BE2C (cell line): ENCODE measurements around the genes PFN1, SPAG7 and NLRP1.

DNA sequence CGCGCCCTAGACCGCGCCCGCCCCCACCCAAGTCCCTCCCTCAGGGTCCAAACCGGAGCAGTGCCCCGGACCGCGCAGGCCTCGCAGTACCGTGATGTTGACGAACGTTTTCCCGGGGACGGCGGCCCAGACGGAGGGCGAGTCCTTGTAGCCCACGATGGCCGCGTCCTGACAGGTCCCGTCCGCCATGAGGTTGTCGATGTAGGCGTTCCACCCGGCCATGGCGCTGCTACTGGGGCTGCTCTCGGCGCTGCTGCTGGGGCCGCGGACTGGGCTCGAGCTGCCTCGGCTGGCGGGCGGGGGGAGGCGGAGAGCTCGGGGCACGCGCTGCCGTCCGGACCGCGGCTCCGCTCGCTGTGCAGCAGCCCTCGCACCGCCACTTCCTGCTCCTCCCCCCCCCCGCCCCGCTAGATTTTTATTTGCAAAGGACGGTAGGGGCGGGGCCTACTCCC lies at the start of gene PFN1:
TSS of gene PFN1 (minus strand) at position 358 of the 452 bp plus-strand sequence.
- RRBS, result under 1% methylated on average over 12 of the region's 51 CpGs

- RRBS, result no CpG with 5 or more reads among the region's 5 CpGs
Observed at GRCh38 chr17:4960548-4960947, 7.1 kb downstream of the SPAG7 start.

DNA sequence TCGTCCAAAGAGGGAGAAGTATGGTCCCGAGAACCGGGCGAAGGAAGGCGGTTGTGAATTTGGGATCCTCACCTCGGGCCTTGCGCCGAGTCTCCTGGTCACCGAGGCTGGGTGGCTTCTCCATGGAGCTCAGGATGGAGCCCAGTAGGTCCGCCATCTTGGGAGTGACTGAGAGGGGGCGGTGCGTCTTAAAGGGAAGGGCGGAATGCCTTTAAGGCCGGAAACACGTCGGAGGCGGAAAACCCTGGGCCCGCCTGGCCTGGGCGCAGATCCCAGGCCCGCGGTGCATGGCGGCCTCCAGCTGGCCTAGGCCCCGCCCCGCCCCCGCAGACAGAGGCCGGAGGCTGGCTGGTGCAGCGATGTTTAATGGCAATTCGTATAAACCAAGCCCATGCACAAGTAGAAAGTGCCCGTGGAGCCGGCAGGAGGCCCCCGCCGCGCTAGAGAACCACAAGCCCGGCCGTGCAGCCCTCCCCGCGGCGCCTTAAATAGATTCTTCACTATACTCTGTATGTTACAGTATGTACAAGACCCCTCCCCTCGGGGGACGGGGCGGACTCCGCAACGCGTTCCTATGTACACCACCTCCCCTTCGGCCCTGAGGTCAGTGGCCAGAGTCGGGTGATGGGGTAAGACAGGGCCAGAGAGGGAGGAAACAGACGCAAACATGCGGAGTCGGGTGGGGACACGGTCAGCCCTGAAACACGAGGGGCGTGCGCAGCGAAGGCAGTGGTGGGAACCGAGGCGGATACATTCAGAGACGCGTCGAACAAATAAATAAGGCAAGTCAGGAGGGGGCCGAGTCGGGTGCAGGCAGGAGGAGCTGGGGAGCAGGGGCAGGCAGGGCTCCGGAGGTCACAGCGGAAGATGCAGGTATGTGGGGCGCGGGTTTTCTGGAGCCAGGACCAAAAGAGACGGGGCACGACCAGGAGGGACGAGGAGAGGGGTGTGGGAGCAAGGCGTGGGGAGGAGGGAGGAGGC lies at the start of gene SPAG7:
TSS of gene SPAG7 (minus strand) at position 170 of the 981 bp plus-strand sequence.
- RRBS, result under 1% methylated on average over 4 of the region's 69 CpGs

DNA sequence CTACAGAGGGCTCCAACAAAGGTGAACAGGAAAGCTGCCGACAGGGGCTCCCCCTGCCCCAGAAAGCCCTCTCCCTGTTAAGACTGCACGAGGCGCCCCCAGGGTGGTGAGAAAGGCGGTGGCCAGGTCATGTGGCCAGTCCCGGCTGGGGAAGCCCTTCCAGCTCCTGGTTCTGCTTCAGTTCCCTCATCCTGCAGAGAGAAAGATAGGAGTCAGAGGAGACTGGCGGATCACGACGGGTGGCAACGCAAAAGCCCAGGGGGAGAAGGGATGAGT lies 950 bp upstream of the SPAG7 start:
- RRBS, result no CpG with 5 or more reads among the region's 9 CpGs

DNA sequence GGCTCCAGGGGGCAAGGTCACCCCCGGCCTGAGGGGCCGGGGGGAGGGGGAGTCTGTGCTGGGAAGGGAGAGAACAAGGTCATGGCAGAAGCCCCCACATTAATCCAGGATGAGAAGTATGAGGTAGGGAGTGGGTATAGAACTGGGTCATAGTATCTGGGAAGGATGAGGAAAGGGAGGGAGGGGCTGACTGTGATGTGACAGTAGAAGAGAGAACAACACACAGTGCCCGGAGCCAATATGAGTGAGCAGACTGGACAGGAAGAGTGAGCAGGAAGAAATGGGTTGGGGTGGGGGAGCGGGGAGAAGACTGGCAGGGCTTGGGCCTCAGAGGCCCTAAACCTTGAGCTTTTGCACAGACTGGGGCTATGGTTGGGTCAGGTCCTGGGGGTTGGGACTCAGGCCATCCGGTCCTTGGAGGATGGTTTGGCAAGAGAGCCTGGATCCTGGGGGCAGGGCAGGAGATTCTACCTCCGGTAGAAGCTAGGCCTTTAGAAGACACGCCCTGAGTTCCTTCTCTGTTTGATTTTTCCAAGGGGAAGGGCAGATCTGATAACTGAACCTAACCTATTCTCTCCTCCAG lies 1.2 kb downstream of the CAMTA2 start:
- RRBS, result 59% methylated on average over 2 of the region's 7 CpGs

GRCh38 chr17:5227461-5227829 lies 7.2 kb downstream of the SCIMP start:
- RRBS, result no CpG with 5 or more reads among the region's 7 CpGs

- RRBS, result no CpG with 5 or more reads among the region's 3 CpGs
Observed at GRCh38 chr17:5331801-5332261, 49.7 kb downstream of the RABEP1 start.

DNA sequence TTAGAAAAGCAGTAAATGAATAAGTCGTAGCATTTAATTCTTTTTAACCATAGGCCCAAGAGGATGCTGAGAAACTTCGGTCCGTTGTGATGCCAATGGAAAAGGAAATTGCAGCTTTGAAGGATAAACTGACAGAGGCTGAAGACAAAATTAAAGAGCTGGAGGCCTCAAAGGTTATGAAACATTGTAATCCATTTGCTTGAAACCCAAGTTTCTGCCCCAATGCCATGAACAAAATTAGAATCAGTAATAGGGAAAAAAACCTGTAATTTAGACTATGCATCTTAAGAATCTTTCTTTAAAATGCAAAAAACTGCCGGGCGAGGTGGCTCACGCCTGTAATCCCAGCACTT lies 55.9 kb downstream of the RABEP1 start:
- RRBS, result no CpG with 5 or more reads among the region's 6 CpGs

DNA sequence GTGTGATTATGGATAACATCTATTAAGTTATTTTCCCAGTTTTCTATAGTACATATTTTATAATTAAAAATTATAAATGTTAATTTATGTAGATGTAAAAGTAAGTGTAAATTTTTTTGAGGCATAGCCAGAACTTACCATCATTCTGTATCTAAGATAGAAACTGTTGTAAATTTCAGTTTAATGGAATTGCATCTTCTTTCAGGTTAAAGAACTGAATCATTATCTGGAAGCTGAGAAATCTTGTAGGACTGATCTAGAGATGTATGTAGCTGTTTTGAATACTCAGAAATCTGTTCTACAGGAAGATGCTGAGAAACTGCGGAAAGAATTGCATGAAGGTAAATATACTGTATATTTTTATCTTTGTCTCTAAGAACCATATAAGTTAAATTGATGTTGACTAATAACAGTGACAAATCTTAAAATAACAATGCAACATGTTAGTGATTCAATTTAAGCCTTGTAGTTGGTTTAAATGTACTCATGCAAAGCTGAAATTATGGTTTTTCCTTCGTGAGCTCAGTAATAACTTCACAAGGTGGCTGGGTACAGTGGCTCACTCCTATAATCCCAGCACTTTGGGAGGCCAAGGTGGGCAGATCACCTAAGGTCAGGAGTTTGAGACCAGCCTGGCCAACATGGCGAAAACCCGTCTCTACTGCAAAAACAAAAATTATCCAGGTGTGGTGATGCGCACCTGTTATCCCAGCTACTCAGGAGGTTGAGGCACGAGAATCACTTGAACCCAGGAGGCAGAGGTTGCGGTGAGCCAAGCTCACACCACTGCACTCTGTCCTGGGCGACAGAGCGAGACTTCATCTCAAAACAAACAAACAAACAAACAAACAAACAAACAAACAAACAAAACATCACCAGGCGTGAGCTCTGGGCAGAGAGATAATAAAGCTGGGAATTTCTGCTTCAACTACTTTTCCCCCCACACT lies 64.8 kb downstream of the RABEP1 start:
- RRBS, result no CpG with 5 or more reads among the region's 10 CpGs

DNA sequence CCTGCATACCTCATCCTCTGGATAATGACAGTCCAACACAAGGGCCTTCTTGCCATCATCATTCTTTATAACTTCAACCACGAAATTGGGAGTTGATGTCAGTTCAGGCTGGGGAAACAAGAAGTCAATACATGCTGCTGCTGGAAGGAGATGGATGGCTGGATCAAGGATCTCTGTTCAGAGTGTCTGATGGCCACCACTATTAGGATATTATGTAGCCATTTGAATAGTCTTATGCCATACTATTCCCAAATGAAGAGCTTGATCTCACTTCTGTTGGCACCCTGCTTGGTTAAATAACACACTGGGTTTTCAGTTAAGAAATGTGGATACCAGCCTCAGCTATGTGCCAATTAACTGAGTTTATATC lies 5.3 kb downstream of the C1QBP start:
- RRBS, result no CpG with 5 or more reads among the region's 1 CpG

GRCh38 chr17:5499360-5500663 lies 994 bp downstream of the ENSG00000286190 start:
- RRBS, result 69% methylated on average over 7 of the region's 65 CpGs

GRCh38 chr17:5584210-5584996 lies at the start of gene NLRP1:
NLRP1 (minus strand) TSS chr17:5584509.
- RRBS, result no CpG with 5 or more reads among the region's 13 CpGs

GRCh38 chr17:5772608-5773099 lies 188.3 kb upstream of the NLRP1 start:
- RRBS, result no CpG with 5 or more reads among the region's 18 CpGs

- RRBS, result 72% methylated on average over 6 of the region's 26 CpGs
Observed at GRCh38 chr17:6089842-6090690, 19.9 kb downstream of the WSCD1 start.

- RRBS, result no CpG with 5 or more reads among the region's 7 CpGs
Observed at GRCh38 chr17:6190310-6190930, 120.2 kb downstream of the WSCD1 start.

DNA sequence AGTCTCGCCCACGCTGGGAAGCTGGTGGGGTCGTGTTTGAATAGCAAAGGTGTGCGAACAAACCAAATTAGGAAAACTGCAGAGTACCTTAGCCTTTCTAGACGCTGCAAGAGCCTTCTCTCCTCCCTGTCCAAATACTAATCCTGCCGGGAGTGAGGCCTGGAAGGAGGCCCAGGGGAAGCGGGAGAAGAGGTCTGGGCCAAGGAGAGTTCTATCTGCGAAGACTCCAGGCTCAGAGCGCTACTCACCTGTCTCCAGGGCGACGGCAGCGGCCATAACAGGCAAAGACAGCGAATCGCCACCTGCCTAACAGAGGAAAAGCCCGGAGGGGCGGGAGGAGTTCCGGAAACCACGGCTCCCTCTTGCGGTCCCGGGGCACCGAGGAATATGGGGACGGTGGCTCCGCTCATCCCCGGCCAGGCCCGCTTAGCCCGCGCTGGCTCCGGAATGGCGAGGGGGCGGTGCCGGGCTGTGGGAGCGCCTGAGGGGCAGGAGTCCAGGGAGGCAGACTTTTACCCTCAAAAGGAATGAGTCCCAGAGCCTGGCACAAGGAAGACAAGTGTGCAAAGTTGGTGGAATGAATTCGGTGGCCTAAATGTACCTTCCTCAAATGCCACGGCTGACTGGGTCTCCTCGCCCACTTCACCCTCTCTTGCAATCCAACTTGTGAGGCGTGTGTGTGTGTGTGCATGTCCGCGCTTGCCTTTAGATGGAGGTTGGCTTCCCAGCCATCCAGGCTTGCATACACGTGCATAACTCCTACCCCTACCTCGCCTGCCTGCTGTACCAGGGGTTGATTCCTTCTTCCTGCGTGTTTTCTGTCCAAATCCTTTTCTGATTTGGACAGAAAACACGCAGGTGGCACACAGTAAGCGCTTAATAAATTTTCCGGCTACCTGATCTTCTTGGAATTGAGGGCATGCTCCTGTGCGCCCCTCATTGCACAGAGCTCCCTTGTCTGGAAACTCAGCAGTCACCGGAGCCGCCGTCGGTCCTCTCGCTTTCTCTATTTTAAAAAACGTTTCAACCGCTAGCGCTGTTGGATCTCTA lies 3.4 kb downstream of the C17orf100 start:
- RRBS, result 94% methylated on average over 5 of the region's 53 CpGs

DNA sequence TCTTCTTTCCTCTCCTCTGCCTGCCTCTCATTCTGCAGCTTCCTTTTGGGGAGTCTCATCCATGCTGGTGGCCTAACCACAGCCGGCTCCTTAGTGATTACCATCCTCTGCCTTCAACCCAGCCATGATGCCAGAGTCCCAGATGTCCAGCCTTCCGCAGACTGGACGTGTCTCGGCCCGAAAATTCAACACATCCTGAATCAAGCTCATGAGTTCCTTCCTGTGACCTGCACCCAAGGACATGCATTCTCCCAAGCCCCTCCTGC lies 1.1 kb upstream of the SLC13A5 start:
- RRBS, result no CpG with 5 or more reads among the region's 5 CpGs

DNA sequence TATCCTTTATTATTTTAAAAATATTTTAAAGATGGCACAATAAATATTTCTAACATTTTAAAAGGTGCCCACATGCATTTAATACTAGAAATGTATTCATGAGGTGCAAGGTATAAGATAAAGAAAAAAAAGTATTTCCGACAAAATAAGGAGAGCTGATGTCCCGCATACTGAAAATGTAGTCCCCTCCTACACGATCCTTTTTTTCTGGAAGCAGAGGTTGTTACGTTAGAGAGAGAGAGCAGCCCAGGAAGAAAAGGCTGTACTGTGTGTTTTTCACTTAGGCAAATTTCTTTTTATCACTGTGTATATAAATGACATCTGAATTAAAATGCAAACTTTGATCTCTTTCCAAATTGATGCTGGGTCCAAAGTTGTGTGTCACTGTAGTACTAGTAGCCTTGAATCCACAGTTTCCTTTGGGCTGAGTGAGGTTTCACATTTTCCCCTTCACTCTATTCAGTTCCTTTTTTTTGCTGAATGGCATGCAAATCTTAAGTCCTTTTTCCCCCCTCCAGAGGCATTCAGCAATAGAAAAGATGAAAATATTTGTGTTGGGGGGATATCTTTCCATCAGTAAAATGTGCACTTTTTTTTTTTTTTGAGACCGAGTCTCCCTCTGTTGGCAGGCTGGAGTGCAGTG lies 7.6 kb upstream of the SLC13A5 start:
- RRBS, result no CpG with 5 or more reads among the region's 5 CpGs

- RRBS, result 11% methylated on average over 6 of the region's 16 CpGs
Observed at GRCh38 chr17:7045890-7046652, 2.2 kb upstream of the SLC16A11 start.

- RRBS, result no CpG with 5 or more reads among the region's 9 CpGs
Observed at GRCh38 chr17:7121280-7121808, 6.7 kb upstream of the ASGR2 start.